Mesenchymal stem cell of the bone marrow (primary cell): ENCODE measurements around the gene HAPLN1.

DNA sequence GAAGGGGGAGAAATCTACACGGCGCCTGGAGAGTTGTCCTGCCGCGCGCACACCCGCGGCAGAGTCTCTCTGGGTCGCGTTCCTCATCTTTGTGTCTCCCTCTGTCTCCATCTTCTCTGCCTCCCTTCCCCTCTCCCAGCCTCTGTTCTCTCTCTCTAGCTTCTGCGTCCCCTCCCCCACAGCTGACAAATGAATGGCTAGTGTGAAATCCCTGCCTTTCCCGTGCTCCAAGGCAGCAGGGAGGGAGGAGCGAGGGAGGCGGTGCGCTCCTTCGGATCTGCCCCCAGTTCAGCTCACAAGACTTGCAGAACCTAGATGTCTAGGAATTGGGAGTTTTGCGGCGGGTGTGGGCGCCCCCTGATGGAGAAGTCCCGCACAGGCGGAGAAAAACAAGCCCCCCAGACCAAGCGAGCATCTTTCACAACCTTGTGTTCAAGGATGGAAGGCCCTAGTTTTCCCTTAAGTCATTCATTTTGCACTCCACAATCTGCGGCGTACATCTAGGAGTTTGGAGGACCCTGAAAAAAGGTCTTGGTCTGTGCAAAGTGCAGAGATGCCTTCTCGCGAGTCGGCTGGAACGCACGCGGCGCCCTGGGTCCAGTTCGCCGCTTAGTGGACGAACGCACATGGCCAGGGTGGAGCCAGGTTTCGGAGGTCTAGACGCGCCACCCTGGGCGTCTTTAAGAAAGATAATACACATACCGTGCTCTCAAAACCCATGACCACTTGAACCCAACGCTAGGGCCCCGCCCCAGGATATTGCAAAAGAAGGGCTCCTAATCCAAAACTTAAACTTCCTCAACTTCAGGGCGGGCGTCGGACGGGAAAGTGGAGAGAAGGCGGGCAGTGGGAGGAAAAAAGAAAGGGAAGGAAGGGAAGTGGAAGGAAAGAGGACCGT lies 2.1 kb downstream of the VCAN start:
- CAGE, long polyA plus RNA: no peak

DNA sequence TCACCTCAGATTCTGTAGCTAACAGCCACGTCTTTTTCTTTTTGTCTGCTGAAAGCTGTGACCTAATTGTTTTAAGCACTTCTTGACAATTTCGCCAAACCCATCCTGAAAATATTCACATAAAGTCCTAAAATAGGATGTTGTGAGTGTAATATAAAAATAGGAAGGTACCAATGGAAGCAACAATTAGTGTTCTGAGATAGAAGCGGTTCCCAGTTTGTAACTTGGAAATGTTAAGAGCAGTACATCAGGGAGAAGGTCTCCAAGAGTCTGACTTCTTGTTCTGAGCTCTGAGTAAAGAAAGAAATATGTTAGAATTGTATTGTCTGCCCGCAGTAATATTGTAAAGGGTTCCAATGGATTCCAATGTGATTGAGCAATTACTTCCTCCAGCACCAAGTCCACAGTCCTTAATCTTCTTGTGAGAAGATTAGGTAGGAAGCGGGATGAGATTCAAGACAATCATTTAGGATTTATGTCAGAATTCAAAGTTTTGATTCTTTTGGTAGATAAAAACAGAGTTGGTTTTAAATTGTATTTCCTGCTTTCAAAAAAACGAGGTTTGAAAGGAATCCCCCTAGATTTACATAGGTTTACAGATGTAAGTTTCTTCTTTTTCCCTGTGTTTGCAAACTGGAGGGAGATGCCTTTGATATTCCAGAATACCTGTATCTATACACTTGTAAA lies 4.0 kb downstream of the VCAN start:
- CAGE, long polyA plus RNA: no peak

- CAGE, long polyA plus RNA: no peak
Observed at GRCh38 chr5:83539962-83540512, 68.5 kb downstream of the VCAN start.

GRCh38 chr5:83720738-83721399 lies at the start of gene HAPLN1:
Gene HAPLN1, minus strand, starts transcription at chr5:83720855.
- CAGE, long polyA plus RNA: no peak

DNA sequence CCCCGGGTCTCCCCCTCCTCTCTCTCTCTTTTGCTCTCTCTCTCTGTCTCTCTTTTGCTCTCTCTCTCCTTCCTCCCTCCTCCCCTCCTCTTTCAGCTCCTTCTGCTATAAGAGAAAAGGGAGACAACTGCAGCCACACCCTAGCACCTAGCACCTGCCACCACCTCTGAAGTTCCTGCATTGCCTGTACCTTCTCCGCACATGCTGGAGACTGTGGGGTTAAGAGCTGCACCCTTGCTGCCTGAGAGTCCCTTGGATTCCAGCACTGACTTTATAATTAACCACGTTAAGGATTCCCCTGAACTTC lies 227 bp upstream of the EDIL3 start:
- CAGE, long polyA plus RNA: no peak

DNA sequence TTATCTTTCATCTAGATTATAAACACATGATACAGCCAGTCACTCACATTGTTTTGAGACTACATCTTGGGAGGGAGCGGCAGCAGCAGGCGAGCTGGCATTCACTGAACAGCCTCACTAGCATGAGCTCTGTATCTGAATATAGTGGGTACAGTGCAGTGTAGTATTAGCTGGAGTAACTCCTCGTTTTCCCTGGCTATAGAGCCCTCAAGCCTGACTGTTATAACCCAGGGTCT lies 969.2 kb upstream of the COX7C start:
- CAGE, long polyA plus RNA: no peak

GRCh38 chr5:86622161-86623388 lies 4.8 kb downstream of the COX7C start:
- CAGE, long polyA plus RNA: no peak

- CAGE, long polyA plus RNA: no peak
Observed at GRCh38 chr5:87363601-87364559, 48.9 kb downstream of the CCNH start.

GRCh38 chr5:87392175-87392929 lies 20.4 kb downstream of the CCNH start:
- CAGE, long polyA plus RNA: no peak

- CAGE, long polyA plus RNA: no peak
Observed at GRCh38 chr5:87413072-87413211, 212 bp upstream of the CCNH start.

- CAGE, long polyA plus RNA: no peak
Observed at GRCh38 chr5:88665694-88666365, 217.2 kb downstream of the MEF2C start.

- CAGE, long polyA plus RNA: no peak
Observed at GRCh38 chr5:88672648-88673186, 210.3 kb downstream of the MEF2C start.

GRCh38 chr5:88813767-88814190 lies 69.2 kb downstream of the MEF2C start:
- CAGE, long polyA plus RNA: no peak

GRCh38 chr5:88824191-88824562 lies 58.8 kb downstream of the MEF2C start:
- CAGE, long polyA plus RNA: no peak

- CAGE, long polyA plus RNA: no peak
Observed at GRCh38 chr5:89467476-89467813, 584.5 kb upstream of the MEF2C start.

- CAGE, long polyA plus RNA: no peak
Observed at GRCh38 chr5:90072896-90073386, 336.6 kb downstream of the CETN3 start.

DNA sequence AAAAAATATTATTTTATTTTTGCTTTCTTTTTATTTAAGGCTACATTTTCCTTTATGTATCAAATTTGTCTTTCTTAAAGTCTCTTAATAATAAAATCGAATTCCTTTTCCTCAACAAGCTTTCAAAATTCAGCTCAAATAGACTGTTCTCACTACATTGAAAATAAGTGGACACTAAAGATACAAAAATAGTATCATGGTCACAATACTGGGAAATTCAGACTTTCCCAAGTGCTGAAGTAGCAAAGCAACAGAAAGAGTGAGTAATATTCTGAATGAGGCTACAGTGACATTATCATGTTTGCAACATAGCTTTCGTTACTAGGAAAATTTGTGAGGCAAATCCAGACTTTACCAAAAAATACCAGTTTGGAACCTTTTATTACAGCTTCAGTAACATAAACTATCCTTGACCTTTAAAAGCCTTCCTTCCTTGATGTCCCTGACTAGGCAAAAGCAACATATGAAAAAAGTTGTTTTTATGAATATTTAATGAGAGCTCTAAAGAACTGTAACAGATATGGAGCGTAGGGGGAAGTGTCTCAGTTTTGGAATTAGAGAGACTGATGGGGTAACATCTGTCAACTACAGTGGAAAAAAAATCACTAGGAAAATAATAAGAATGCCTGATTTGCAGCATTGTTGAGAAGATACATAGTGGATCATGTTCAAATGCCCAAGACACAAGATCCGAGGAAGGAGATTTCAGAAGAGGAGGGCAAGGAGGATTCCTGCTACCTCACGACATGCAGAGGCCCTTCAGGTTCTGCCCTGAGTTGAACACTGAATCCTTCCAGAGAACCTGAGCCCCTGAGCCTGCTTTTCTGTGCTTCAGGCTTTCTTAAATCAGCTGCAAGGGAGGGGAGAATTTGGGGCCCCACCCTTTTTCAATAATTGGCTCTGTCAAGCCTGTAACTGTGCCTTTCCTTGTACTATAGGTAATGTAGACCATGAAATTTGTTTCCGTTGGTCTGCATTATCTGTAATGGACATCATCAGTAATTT lies 313.0 kb downstream of the ADGRV1 start:
- CAGE, long polyA plus RNA: no peak

DNA sequence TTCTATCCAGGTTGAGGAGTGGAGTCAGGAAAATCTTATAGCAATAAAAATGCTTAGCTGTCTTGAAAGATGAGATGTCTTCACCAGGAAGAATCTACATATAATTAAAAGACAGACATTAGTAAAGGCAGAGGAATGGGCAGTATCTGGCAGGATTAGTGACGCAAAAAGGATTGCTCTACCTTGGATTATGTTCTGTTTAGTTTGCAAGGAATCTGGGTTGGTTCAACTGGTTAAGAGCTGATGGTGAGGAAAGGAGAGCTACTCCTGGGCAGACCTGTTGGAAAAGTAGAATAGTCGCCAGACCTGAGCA lies 318.4 kb downstream of the ADGRV1 start:
- CAGE, long polyA plus RNA: no peak

- CAGE, long polyA plus RNA: no peak
Observed at GRCh38 chr5:91301313-91301996, 81.7 kb downstream of the ARRDC3 start.

DNA sequence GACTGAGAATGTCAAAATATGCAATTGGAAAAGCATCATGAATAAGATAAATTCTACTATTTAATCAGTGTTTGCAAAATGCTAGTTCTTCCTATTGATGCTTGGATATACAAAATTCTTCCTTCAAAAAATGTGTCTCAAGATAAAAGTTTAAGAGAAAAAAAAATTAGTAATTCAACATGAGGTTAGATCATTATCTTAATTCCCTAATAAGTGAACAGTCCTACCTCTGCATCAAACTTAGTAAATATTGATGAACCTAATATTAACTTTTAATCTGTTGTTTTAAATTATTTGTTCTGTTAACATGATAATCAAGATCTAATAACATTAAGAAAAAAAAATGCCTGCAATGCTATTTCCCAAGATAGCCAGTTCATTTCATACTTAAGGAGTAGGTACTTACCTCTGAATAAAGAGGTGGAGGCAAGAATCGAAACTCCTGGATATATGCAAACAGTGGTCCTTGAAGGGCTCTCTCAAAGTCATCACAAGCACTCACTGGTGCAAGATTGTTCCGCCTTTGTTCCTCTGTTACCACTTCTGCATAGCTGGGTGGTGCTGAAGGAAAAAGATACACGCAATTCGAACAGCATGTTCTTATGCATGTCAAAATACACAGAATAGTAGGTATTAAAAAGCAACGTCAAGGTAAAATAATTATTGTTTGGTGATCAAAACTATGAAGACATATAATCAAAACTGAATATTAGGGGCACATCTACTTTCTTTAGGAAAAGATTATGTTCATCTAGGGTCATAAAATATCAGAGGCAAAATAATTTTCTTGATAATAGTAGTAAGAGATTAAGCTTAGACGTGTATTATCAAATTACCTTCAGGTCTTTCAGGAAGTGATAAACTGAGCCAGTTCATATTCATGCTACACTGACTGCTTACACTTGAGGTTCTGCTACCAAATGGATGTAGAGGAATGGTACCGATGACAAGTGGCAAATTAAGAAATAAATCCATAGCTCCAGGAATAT lies 9.5 kb downstream of the ARRDC3 start:
- CAGE, long polyA plus RNA: no peak